Endothelial cell of umbilical vein (primary cell): ENCODE measurements around a stretch of chr15.

DNA sequence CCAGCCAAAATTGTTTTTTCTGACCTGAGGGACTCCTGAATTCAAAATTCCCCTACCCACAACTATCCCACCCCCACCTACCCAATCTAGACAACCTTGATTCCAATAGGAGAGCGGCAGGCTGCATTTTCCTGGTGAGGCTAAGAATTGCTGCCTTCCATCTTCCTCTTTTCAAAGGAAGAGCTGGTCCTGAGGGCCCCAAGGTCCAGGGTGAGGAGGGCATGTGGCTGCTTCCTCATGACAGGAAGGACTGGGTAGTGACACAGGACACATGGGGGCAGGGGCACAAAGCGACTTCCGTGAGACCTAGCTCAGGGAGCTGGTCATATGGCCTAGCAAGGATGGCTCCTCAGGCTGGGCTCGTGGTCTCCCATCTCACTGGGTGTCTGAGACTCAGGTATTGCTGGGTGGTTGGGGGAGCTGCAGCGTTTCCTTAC lies 159.8 kb upstream of the TLE3 start:
- PRO-cap: no peak
CAGE:
- cytosol, long polyA minus RNA: no peak
- cytosol, long polyA plus RNA: no peak
- long polyA plus RNA: no peak
- nucleus, long polyA minus RNA: no peak
- nucleus, long polyA plus RNA: no peak

DNA sequence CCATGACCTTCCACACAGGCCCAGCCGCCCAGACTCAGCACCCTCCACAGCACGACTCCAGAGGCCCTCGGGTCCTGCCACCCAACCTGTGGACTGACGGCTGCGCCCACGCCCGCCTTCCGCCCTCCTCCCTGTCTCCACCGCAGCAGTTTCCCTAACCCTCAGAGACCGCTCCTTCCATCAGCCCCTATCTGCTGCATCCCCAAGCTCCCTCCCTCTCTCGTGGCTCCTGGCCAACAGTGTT lies 168.6 kb upstream of the TLE3 start:
- PRO-cap: no peak
CAGE:
- cytosol, long polyA minus RNA: no peak
- cytosol, long polyA plus RNA: no peak
- long polyA plus RNA: no peak
- nucleus, long polyA minus RNA: no peak
- nucleus, long polyA plus RNA: no peak

GRCh38 chr15:70421029-70421533 lies 323.4 kb upstream of the TLE3 start:
- PRO-cap: no peak
CAGE:
- cytosol, long polyA minus RNA: no peak
- cytosol, long polyA plus RNA: no peak
- long polyA plus RNA: no peak
- nucleus, long polyA minus RNA: no peak
- nucleus, long polyA plus RNA: no peak

DNA sequence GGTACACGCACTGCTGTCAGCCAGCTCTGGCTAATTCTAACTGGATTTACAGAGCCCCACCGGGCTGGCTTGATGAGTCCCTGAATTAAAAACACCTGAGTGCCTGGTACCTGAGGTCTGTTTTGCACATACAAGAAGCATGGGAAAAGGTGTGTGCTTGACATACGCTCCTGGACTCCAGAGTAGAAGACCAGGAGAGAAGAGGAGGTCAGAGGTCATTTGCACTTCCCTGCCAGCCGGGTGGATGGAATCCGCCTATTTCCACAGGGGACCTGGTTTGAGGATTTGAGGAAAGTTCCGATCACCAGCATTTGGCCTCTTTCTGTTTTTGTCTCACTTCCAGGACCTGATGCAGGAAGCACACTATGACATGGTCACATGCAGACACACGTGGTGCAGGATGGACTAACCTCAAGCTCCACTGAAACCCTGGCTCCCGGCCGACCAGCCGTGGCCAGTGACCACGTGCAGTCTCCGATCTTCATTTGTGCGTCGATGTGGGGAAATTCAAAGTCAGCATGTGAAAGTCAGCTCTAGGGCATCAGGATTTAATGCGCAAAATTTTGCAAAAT lies 303.5 kb downstream of the UACA start:
- PRO-cap: no peak
CAGE:
- cytosol, long polyA minus RNA: no peak
- cytosol, long polyA plus RNA: no peak
- long polyA plus RNA: no peak
- nucleus, long polyA minus RNA: no peak
- nucleus, long polyA plus RNA: no peak

- PRO-cap: no peak
CAGE:
- cytosol, long polyA minus RNA: no peak
- cytosol, long polyA plus RNA: no peak
- long polyA plus RNA: no peak
- nucleus, long polyA minus RNA: no peak
- nucleus, long polyA plus RNA: no peak
These were observed 258.9 kb downstream of the UACA start for GRCh38 chr15:70504037-70505200.

- PRO-cap: no peak
CAGE:
- cytosol, long polyA minus RNA: no peak
- cytosol, long polyA plus RNA: no peak
- long polyA plus RNA: no peak
- nucleus, long polyA minus RNA: no peak
- nucleus, long polyA plus RNA: no peak
These were observed 203.5 kb downstream of the UACA start for GRCh38 chr15:70559677-70560529.

GRCh38 chr15:70715870-70716534 lies 47.4 kb downstream of the UACA start:
- PRO-cap: unidirectional peak, minus-strand start at chr15:70716350
CAGE:
- cytosol, long polyA minus RNA: no peak
- cytosol, long polyA plus RNA: no peak
- long polyA plus RNA: no peak
- nucleus, long polyA minus RNA: no peak
- nucleus, long polyA plus RNA: no peak

DNA sequence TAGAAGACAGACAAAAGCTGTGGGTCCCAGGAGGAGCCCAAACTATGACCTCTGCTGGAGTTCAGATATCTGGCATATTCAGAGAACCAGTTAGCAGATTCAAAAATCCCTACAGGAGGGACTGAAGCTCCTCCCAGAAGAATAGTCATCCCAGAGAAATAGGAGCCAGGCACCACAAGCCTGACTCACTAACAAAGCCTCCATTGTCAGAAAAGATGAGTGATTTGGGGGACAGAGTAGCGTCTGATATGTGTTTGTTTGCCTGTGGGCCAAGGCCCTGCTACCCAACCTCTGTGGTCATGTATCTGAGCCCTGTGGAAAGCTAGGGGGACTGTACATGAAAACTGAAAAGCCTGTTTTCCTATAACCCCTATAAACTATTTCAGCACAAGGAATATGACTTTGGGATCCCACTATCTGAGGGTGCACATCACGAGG lies 9.5 kb upstream of the LARP6 start:
- PRO-cap: no peak
CAGE:
- cytosol, long polyA minus RNA: no peak
- cytosol, long polyA plus RNA: no peak
- long polyA plus RNA: no peak
- nucleus, long polyA minus RNA: no peak
- nucleus, long polyA plus RNA: no peak

DNA sequence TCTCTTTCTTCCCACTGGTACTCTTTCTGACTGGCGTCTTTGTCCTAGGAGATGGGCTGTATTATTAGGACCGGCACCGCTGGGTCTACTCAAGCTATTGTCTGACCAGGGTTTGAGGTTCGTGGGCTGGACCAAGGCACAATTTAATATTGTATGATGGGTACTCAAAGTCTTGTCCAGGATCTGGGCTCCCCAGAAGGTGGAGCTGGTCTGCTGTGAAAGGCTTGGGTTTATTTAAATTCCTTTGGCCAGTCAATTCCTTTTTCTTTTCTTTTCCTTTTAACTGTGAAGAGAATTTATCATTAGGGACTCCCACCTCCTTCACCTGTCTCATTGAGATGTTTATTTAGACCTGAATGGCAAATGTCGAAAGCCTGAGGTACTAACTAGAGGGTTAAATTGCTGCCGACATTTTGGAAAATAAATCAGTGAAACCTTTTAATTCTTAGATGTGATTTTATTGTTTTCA lies 371 bp downstream of the LRRC49 start:
- PRO-cap: bidirectional peak, plus-strand start at position 175 of the sequence, minus-strand start at position 114 of the sequence
CAGE:
- cytosol, long polyA minus RNA: no peak
- cytosol, long polyA plus RNA: no peak
- long polyA plus RNA: no peak
- nucleus, long polyA minus RNA: no peak
- nucleus, long polyA plus RNA: no peak

- PRO-cap: no peak
CAGE:
- cytosol, long polyA minus RNA: no peak
- cytosol, long polyA plus RNA: no peak
- long polyA plus RNA: no peak
- nucleus, long polyA minus RNA: no peak
- nucleus, long polyA plus RNA: no peak
These were observed 107.0 kb upstream of the THSD4 start for GRCh38 chr15:71008267-71008735.

- PRO-cap: no peak
CAGE:
- cytosol, long polyA minus RNA: no peak
- cytosol, long polyA plus RNA: no peak
- long polyA plus RNA: no peak
- nucleus, long polyA minus RNA: no peak
- nucleus, long polyA plus RNA: no peak
These were observed 226.6 kb downstream of the THSD4 start for GRCh38 chr15:71341568-71342532.

- PRO-cap: no peak
CAGE:
- cytosol, long polyA minus RNA: no peak
- cytosol, long polyA plus RNA: no peak
- long polyA plus RNA: no peak
- nucleus, long polyA minus RNA: no peak
- nucleus, long polyA plus RNA: no peak
These were observed 339.8 kb downstream of the THSD4 start for GRCh38 chr15:71455055-71455527.

DNA sequence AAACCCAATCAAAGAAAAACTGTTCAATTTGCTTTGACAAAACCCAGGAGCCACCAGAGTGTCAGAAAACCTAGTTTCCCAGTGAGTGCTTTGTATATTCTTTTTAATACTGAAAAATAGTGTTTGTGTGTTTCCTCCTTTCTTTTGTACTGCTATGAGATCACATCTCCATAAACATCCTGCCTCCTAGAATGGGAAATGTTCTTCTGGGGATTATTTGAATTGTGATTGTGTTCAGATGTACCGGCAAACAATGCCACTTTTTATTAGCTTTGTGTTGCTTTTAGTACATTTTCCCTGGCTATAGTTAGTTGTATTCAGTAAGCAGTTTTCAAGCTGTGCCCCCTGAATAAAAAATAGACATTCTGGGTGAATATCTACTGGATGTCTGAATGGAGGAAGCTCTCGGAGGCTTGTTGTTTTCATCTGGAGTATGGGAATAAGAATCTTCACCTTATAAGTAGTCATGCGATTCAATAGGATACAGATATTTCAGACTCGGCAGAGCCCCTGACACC lies 148.0 kb upstream of the NR2E3 start:
- PRO-cap: no peak
CAGE:
- cytosol, long polyA minus RNA: no peak
- cytosol, long polyA plus RNA: no peak
- long polyA plus RNA: no peak
- nucleus, long polyA minus RNA: no peak
- nucleus, long polyA plus RNA: no peak

- PRO-cap: unidirectional peak, minus-strand start at chr15:71780203; unidirectional peak, minus-strand start at chr15:71780214; bidirectional peak, plus-strand start at chr15:71780587, minus-strand start at chr15:71780502
CAGE:
- cytosol, long polyA minus RNA: no peak
- cytosol, long polyA plus RNA: no peak
- long polyA plus RNA: no peak
- nucleus, long polyA minus RNA: no peak
- nucleus, long polyA plus RNA: no peak
These were observed 30.4 kb upstream of the NR2E3 start for GRCh38 chr15:71779588-71780732.

GRCh38 chr15:72116526-72117034 lies 1.4 kb downstream of the MYO9A start:
- PRO-cap: no peak
CAGE:
- cytosol, long polyA minus RNA: no peak
- cytosol, long polyA plus RNA: no peak
- long polyA plus RNA: no peak
- nucleus, long polyA minus RNA: no peak
- nucleus, long polyA plus RNA: no peak

DNA sequence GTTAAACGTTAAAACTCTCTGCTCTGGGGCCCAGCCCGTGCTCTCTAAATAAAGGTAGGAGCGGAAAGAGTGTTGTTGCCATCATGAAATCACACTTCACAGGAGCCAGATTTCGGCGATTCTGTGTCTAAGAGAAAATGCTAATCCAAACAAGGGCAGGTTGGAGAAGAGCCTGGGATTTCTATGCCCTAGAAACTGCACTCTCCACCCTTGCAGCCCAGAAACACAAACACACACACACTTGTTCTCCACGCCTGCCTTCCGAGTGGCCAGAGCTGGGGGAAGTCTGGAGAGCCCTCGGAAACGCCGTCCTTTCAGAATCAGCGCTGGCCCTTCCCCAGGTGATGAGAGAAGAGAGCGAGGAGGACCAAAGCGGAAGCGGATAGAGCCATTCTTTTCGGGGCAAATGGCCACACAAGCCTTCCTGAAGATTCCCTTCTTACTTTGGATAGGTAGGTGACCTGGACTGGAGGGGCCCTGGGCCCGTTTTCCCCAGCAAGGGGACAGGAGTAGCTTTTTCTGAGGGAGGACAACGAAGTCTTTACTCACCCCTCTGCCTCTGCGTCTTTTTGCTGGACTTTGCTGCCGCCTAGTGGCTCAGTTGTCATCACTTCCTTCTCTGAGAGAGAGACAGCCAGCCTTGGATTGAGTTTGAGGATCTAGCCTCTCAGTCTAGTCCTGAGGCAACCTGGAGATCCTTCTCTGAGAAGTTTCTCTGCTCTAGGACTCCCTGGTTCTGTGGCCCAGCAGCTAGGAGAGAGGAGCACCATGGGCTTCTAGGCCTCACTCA lies 37.6 kb downstream of the SENP8 start:
- PRO-cap: no peak
CAGE:
- cytosol, long polyA minus RNA: no peak
- cytosol, long polyA plus RNA: no peak
- long polyA plus RNA: no peak
- nucleus, long polyA minus RNA: no peak
- nucleus, long polyA plus RNA: no peak

- PRO-cap: no peak
CAGE:
- cytosol, long polyA minus RNA: start-site peak on the plus strand at chr15:72199563-72199598, 5 reads
- cytosol, long polyA plus RNA: start-site peak on the plus strand at chr15:72199027-72199109, 11 and 9 reads in 2 replicates
- long polyA plus RNA: no peak
- nucleus, long polyA minus RNA: no peak
- nucleus, long polyA plus RNA: no peak
These were observed 1.6 kb upstream of the GRAMD2A start for GRCh38 chr15:72198903-72199909.

- PRO-cap: no peak
CAGE:
- cytosol, long polyA minus RNA: no peak
- cytosol, long polyA plus RNA: no peak
- long polyA plus RNA: no peak
- nucleus, long polyA minus RNA: no peak
- nucleus, long polyA plus RNA: no peak
These were observed 12.6 kb upstream of the GRAMD2A start for GRCh38 chr15:72210269-72210595.

DNA sequence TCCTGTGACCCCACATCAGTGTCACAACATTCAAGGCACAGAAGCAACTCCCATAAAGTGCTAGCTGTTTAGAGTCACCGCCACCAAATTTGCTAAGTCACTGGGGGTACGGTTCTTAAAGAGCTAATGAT lies 3.2 kb downstream of the PKM start:
- PRO-cap: no peak
CAGE:
- cytosol, long polyA minus RNA: no peak
- cytosol, long polyA plus RNA: no peak
- long polyA plus RNA: no peak
- nucleus, long polyA minus RNA: no peak
- nucleus, long polyA plus RNA: no peak

GRCh38 chr15:72782843-72783409 lies 632 bp downstream of the ADPGK start:
- PRO-cap: bidirectional peak, plus-strand start at chr15:72783325, minus-strand start at chr15:72783301
CAGE:
- cytosol, long polyA minus RNA: no peak
- cytosol, long polyA plus RNA: no peak
- long polyA plus RNA: no peak
- nucleus, long polyA minus RNA: no peak
- nucleus, long polyA plus RNA: no peak